OCI-LY7 (cell line): ENCODE results near the gene TMEM209.

GRCh38 chr7:128940444-128941395 lies 3.0 kb downstream of the IRF5 start:
- PRO-cap, result bidirectional peak, plus-strand start at chr7:128940756, minus-strand start at chr7:128940602; bidirectional peak, plus-strand start at chr7:128941124, minus-strand start at chr7:128940997; unidirectional peak, minus-strand start at chr7:128941202
- RAMPAGE, long total RNA, result no peak

GRCh38 chr7:128941935-128942429 lies 4.3 kb downstream of the IRF5 start:
- PRO-cap, result no peak
- RAMPAGE, long total RNA, result no peak

GRCh38 chr7:129110584-129111223 lies 33.8 kb upstream of the TSPAN33 start:
- PRO-cap, result no peak
- RAMPAGE, long total RNA, result no peak

GRCh38 chr7:129146103-129146976 lies 1.8 kb downstream of the TSPAN33 start:
- PRO-cap, result bidirectional peak, plus-strand start at chr7:129146823, minus-strand start at chr7:129146832
- RAMPAGE, long total RNA, result no peak

GRCh38 chr7:129258392-129259320 lies 33.8 kb downstream of the AHCYL2 start:
- PRO-cap, result no peak
- RAMPAGE, long total RNA, result no peak

DNA sequence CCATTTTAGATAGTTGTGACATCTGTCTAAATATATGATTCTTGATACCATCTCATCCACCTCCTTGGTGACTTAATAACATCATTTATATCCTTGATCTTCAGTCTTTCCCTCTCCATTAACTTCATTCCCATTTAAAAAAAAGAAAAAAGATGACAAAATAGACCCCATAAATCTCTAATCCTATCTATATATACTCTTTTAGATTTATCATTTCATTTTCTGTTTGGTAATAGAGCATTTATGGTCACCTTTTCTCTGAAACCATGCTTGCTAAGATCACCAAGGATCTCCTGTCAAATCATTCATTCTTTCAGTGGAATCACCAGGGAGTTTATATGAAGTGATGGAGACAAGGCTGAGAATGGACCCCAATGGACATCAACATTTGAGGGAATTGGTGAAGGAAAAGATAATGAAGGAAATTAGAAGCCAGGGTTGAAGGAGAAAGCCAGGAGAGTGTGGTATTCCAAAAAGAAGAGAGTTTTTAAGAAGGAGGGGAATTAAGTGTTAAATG lies 85.3 kb downstream of the AHCYL2 start:
- PRO-cap, result no peak
- RAMPAGE, long total RNA, result no peak

DNA sequence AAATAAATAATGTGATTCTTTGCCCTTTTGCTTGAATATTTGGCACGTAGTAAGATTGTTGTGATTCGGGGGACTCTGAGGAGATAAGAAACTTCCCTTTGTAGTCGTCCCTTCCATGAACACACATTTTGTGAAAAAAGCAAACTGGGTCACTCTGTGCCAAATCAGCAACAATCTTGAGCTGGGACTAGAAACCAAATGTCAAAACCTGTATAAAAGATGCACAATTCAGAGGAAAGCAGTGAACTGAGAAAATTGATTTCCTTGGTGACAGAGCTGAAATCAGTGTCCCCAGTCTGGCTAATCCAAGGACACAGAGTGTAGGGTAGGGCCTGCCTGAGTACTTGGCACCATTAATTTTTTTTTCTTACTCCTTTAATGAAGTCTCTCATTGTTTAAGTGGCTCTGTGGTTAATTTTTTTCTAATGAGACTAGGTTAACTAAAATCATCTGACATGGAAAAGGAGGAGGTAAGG lies 59.2 kb upstream of the STRIP2 start:
- PRO-cap, result no peak
- RAMPAGE, long total RNA, result no peak

GRCh38 chr7:129410356-129410608 lies 23.9 kb upstream of the STRIP2 start:
- PRO-cap, result no peak
- RAMPAGE, long total RNA, result no peak

- PRO-cap, result no peak
- RAMPAGE, long total RNA, result no peak
Measured at GRCh38 chr7:129826204-129826591, 126.6 kb downstream of the UBE2H start.

- PRO-cap, result no peak
- RAMPAGE, long total RNA, result no peak
Measured at GRCh38 chr7:129832066-129833224, 120.3 kb downstream of the UBE2H start.

DNA sequence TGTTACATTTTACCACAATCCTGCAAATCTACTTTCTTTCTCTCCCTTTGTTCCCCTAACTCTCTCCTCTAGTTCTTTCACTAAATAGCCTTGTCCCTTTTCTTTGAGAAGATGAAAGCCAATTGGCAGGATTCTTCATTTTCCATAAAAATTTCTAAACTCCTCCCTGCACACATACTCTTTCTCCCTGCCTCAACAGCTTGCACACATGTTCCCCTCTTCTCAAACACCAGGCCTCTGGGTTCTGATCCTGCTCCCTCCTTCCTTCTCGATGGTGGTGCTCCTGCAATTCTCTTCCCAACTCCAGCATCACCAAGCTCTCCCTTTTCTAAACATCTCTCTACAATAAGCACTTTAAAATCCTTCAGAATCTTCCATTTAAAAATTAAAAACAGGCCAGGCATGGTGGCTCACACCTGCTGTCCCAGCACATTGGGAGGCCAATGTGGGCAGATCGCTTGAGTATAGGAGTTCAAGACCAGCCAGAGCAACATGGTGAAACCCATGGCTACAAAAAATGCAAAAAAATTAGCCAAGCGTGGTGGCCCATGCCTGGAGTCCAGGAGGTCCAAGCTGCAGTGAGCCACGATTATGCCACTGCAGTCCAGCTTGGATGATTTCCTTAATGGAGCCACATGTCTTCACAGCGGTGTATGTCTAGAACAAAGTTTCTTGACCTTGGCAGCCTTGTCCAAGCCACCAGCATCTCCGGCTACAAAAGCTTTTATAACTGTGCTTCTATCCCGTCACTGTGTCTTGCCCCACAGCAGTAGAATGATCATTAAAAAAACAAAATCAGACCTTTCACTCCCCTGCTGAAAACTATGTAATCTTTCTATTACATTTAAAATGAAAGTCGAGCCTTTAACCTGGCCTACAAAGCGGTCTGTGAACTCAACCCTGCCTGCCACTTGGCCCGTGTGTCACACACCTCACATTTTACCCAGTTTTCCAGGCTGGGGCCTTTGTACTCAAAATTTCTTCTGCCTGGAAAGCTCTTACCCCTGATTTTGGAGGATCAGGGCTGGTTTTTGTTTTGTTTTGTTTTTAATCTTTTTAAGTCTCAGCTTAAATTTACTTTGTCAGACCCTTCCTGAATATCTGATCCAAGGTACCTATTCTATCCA lies 82.5 kb downstream of the UBE2H start:
- PRO-cap, result no peak
- RAMPAGE, long total RNA, result no peak

DNA sequence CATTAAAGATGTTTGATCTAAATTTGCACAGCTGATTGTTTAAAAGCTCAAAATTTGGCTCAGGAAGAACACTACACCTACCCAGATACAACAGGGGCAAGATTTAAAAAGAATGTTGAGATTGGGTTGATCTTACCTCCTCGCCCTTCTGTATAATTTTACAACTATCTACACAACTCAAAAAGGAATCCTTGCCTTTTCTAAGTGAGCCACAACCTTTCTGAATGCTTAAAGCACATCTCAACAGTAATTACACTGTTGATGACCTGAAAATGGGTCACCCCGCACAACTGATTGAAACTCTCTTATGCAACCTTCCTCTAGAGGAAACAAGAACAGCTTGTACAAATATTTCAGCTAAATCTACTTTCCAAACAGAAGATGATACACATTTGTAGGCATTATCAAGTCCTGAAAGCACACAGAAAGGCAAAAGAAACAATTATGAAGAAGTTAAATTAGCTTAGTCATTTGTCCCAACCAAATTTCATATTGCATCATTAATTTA lies 75.5 kb downstream of the UBE2H start:
- PRO-cap, result no peak
- RAMPAGE, long total RNA, result no peak

DNA sequence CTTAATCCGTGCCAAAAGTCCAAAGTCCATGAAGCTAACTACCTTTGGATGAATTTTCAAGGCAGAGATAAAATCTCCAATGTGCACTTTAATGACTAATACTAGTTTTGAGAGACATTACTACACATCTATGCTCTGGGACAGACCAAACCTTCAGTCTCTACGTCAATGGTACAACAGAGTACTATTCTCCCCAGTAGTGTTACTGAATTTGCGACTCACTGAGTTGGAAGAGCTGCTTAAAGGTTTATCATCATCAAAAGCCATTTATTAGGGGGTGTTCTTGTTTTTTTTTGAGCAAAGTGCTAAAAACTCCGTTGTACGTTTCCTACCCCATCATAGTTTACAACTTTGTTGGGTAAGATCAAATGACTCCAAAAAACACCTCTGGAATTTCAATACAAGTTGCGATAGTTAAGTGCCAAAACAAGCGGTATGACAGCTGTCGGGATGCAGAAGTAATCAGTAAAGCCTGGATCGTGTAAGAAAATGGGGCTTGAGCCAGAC lies 45.9 kb downstream of the UBE2H start:
- PRO-cap, result no peak
- RAMPAGE, long total RNA, result no peak

DNA sequence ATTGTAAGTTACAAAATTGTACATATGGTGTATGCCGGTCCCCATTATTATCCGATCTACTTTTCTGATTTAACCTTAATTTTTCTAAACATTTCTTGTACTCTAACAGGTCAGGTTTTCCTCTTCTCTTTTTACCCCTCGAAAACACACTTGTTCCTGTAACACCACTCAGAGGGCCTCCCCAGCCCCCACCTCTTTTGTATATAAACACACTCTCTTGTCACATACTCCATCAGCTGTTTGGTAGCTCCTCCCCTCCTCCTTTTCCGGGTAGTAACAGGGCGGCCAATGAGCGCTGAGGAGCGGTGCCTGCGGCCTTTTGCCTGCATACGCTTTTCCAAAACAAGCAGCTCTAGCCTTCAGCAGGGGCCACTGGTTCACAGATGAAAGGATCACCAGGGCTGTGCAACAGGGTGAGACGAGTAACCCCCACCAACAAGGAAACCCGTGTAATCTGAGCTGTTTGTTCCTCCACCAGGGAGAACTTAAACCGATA lies 4.0 kb downstream of the UBE2H start:
- PRO-cap, result unidirectional peak, plus-strand start at position 382 of the sequence
- RAMPAGE, long total RNA, result no peak

GRCh38 chr7:129970642-129971367 lies 18.0 kb upstream of the UBE2H start:
- PRO-cap, result no peak
- RAMPAGE, long total RNA, result no peak

DNA sequence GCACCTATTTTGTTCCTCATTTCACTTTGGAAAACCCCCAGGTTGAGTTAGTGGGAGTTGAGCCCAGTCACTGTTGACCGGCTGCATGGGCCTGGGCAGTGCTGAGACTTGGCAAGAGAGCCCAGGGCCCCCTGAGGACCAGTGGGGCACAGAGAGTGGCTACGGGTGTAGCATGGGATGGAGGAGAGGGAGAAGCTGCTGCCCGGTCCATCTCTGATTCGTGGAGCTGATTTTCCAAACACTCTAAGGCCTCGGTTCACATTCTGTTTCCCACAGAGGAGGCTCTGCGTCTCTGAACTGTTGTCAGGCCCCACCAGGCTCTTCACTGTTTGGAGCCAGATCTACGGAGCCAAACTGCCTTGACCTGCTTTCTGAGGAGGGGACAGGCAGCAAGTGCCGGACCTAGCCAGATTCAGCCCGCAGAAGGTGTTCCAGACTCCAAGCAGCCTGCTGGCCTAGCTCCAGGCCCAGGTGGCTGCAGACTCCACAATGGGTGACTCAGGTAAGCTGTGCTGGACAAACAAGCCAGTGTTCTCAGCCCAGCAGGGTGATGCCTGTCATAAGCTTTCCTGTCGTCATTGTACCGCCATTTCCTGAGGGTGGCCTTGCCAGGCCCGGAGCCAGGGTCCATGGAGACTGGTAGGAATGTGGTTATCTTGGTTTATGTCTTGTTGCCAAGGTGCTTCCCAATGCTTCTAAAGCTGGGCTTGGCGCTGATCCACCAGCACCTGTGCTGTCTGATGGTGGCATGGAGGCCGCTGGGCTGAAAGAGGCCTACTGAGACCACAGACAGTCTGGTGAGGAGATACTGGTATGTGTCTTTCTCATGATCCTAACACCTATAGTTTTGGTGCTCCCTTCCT lies 42.3 kb downstream of the ZC3HC1 start:
- PRO-cap, result no peak
- RAMPAGE, long total RNA, result no peak

- PRO-cap, result no peak
- RAMPAGE, long total RNA, result no peak
Measured at GRCh38 chr7:130071881-130072722, 1.8 kb downstream of the KLHDC10 start.

DNA sequence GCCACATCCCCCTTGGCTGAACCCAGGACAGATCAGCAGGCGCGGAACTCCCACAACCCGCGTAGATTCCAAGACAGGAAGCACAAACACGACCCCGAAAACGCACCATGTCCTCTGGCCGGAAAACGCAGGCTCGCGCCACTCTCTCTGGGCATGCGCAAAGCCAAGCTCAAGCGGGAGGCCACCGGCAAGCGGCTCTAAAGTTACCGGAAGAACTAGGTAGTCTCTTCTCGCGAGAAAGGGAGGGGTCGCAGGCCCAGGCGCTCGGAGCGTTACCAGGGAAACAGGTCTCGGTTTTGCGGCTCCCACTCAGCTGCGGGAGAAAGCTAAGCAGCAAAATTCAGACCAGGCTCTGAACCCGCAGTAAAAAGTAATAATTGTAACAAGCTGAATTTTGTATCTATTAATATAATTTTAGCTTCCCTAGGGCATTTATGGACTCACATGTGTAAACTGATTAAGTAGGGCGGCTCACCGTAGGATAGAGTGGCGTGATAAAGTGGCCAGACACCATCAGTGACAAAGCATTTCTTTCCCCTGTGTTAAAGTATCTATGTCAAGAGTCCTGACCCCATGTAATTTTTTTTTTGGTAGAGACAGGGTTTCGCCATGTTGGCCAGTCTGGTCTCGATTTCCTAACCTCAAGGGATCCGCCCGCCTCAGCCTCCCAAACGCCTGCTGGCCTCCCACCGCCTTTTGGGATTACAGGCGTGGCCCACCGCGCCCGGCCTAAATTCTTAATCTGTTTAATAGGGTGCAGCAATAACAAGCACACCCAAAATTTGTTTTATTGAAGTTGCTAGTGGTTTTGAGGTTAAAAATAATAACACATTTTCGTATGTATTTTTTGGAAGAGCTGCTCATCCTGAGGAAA lies at the start of gene TMEM209:
Gene TMEM209, minus strand, starts transcription at position 140 of the 874 bp plus-strand sequence.
- PRO-cap, result bidirectional peak, plus-strand start at position 259 of the sequence, minus-strand start at position 140 of the sequence
- RAMPAGE, long total RNA, result no peak

- PRO-cap, result no peak
- RAMPAGE, long total RNA, result no peak
Measured at GRCh38 chr7:130431337-130431746, 9.5 kb downstream of the CEP41 start.

DNA sequence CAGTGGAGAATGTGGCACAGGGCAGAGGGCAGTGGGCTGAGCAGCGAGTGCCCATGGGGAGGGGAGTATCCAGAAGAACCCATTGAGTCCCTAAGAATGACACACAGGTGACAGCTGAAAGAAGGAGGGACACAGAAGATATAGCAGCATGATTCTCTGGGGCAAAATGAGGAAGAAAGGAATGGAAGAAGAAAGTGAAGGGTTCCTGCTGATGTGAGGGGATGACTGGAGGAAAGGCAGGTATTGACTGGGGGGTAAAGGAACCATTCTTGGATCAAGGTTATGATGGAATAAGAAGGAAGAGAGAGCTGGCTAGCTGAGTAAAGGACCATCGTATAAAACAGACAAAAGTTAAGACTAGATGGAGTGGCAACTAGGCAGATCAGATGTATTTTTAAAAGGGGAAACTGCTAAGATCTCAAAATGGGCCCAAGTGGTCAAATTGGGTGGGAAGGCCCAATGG lies 25.1 kb downstream of the MEST start:
- PRO-cap, result no peak
- RAMPAGE, long total RNA, result no peak